H7 (cell line): ENCODE measurements around the gene ZDHHC7.

GRCh38 chr16:84599145-84600316 lies 18.3 kb downstream of the COTL1 start:
- RAMPAGE, long total RNA = no peak

DNA sequence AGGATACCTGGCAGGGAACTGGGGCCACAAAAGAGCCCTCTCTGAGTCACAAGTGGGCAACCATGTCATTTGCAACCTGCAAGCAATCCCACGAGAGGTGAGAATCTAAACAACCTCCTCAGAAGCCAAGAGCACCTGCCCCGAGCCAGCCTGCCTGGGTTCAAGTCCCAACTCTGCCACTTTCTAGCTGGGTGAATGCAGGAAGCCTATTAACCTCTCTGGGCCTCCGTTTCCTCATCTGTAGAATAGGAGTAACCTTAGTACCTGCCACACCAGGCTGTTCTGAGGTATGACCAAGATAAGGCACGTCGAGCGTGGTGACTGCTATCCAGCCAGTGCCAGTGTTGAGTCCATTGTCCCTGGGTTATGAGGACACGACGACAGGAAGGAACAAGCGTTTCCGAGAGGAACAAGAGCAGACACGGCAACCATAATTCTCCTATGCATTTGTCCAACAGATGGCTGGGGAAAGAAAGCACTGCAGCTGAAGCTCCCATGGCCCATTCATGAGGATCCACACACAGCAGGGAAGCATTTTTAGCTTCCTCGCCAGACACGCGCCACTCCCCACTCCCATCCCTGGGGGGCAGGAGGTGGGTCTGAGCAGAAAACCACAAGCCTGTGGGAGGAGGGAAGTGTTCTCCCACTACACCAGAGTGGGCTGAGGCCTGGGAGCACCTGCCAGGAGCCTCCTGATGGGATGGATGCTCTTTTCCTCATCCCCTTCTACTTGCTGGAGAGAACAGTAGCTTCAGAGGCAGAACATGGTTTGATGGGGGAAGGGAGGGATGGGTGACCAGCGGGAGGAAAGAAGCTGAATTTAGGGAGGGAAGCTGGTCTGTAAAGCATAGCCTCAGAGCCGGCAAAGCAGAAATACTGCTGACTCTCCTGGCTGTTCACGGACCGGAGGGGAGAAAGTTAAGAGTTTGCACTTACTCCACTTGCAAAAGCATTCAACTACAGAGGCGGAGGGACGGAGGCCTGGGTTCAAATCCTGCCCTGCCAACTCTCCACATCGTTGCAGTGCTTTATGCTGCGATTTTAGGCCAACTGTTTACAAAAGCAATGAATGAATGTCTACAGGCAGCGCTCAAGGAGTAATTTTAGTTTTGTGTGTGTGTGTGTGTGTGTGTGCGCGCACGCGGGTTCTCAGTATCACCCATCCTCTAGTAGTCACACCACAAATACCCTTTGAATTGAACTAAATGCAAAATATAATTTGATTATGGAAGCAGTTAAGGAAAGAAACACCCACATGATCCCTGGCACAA lies 2.7 kb downstream of the COTL1 start:
- RAMPAGE, long total RNA = no peak

DNA sequence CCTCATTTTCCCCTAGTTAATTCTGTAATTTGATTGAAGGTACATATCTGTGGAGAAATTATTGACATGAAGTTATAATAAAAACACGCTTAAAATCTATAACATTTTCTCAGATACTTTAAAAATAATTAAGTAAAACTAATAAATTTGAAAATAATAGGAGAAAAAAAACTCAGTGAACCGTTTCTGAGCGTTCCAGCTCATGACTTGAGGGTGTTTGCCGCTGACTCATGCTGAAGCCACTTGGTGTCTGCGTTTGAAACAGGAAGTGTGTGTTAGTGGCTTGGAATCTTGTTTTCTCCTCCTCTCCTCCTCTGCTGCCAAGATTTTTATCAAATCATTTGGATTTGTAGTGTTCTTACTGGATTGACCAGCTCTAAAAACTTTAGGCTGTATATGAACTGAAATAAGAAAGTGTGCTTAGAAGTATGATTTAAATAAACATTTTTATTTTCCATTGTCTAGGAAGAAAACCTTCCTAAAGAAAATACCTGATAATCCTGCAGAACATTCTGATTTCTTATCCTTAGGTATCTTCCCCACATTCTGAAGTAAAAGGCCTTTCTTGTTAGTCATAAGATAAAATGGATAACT lies 30.7 kb downstream of the USP10 start:
- RAMPAGE, long total RNA = no peak

DNA sequence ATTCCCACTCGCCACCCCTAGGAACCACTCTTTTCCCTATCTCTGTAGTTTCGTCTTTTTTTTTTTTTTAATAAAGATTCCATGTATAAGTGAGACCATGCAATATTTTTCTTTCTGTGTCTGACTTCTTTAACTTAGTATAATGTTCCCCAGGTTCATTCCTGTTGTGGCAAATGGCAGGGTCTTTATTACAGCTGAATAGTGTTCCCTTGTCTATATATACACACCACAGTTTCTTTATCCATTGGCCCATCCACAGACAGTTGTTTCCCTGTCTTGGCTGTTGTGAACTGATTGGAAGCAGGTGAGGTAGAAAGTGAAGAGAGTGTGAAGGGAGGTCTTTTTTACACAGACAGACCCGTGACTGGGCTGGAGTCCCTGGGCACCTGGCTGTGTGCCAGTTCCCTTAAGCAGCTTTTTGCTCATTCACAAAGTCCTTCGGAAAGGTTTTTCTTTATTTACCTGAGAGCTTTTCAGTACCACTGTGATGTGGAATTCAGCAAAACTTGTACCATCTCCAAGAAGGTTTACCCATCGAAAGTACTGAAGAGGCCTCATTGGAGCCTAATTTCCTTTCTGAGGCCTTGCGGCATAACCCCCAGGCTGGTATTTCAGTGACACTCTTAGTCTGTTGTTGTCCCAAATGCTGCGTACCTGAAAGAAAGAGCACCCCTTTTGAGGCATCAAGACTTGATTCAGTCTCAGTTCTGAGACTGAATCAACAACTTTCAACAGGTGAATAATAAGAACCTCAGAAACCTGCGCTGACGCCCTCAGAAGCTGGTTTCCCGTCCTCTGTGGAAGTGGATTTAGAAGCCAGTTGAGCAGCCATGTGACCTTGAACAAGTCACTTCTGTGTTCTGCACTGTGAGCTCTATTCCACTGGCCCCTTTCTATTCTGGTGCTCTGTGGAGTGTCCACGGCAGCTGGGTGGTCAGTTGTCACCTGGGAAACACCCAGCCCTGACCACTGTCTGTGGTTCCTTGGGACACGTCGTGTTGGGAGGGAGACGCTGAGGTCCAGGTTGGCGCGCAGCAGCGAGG lies 54.0 kb upstream of the CRISPLD2 start:
- RAMPAGE, long total RNA = no peak

DNA sequence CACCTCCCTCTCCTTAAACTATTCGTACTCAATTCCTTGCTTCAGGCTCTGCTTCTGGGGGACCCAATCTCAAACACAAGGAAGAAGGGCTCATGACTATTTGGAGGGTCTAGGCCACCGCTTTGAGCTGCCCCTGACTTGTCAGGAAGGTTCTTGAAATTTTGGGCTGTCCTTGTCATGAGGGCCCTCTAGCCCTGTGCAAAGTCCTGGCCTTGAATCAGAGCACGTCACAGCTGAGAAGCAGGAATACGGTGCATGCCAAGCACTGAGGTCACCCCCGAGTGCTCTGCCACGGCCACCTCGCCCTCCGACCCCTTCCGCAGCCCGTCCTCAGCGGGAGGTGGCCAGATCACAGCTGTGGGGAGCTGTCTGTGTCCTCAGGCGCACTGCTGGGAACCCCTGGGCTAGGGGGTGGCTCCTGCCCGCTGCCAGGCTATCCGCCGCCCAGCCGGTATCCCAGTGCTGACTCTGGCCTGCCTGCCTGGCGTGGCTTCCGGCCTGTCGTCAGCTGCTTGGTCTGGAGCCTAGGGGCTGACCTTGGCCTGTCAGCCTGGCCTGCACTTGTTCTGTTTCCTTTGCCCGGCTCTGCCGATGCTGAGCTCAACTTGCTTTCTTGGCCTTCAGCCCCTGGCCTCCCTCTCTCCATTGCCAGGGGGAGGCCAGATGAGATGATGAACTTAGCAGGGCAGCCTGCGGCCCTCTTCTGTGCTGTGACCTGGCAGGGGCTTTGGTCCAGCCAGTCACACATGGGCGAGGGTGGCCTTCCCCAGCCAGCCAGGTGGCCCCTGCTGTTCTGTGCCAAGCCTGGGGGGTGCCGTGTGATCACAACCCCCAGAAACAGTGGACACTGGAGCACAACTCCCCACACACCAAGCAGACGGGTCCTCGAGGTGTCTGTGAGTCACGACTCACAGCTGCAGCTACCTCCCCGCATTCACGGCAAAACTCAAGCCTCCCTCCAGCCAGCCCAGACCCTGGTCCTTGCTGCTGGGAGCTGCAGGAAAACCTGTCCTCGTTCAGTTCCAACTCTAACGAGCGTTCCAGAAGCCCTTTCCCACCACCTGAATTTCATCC lies 77.4 kb downstream of the ZDHHC7 start:
- RAMPAGE, long total RNA = no peak

GRCh38 chr16:84952175-84953287 lies 58.8 kb downstream of the ZDHHC7 start:
- RAMPAGE, long total RNA = no peak

GRCh38 chr16:85011370-85011684 lies at the start of gene ZDHHC7:
Gene ZDHHC7, minus strand, starts transcription at chr16:85011535.
- RAMPAGE, long total RNA = no peak

GRCh38 chr16:85046841-85047766 lies 19.5 kb downstream of the KIAA0513 start:
- RAMPAGE, long total RNA = no peak

DNA sequence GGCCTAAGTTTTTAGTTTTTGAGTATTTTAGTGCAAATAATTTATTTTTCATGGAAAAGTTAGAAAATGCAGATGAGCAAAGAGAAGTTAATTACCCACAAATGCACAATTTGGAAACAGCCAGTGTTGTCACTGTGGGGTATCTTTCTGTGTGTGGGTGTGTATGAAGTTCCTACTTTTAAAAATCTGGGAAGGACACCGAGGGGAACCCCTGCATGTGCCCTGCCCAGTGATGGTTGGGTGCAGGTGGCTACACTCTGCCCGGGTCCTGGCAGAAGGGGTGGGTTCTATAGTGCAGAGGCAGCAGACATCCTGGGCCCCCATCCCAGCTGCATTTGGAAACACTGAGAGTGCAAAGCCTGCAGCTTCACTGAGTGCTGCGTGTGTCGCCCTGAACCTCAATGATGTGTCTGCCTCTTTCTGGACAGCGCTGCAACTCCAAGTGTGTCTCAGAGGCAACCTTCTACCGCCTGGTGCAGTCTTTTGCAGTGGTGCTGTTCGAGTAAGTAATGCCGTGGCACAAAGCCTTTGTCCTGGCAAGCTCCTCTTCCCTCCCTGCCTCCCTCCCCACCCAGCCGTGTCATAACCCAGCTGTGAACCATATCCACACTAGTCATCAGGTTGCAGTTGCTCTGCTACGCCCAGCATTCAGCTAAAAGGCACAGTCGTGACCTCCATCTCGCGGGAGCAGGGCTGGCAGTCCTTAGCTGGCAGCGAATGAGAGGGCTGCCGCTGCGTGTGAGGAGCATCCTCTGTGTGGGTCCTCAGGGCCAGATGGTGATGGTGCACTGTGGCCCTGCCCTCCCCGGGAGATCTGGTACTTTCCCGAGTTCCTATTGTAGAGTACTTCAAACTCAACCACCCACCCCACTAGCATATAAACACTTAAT lies 39.5 kb downstream of the CIBAR2 start:
- RAMPAGE, long total RNA = no peak

DNA sequence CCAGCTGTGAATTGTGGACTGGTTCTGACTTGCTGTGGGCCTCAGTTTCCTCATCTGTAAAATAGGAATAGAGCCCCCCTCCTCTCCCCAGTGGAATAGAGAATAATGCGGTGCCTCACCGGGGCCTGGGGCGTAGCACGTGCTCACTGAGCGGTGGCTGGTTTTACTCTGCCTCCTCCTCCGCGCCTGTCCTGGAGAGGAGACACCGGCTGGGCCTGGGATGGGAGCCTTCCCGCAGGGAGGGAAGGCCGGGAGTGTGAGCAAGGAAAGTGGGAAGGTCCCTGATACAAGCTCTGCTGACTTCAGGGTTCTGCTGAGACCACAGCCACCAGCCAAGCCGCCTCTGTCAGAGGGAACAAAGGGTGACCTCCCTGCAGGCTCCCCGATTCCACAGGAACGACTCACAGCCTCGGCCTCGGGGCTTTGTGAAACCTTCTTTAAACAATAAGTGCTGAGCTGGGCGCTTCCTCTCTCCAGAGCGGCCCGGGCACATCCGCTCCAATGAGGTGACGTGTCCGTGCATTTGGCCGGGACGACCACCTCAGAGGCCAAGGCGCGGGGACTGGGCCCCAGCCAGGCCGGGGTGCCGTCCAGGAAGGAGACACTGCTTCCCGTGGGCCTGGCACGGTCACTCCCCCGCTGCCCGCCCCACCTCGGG lies 11.6 kb upstream of the CIBAR2 start:
- RAMPAGE, long total RNA = no peak

DNA sequence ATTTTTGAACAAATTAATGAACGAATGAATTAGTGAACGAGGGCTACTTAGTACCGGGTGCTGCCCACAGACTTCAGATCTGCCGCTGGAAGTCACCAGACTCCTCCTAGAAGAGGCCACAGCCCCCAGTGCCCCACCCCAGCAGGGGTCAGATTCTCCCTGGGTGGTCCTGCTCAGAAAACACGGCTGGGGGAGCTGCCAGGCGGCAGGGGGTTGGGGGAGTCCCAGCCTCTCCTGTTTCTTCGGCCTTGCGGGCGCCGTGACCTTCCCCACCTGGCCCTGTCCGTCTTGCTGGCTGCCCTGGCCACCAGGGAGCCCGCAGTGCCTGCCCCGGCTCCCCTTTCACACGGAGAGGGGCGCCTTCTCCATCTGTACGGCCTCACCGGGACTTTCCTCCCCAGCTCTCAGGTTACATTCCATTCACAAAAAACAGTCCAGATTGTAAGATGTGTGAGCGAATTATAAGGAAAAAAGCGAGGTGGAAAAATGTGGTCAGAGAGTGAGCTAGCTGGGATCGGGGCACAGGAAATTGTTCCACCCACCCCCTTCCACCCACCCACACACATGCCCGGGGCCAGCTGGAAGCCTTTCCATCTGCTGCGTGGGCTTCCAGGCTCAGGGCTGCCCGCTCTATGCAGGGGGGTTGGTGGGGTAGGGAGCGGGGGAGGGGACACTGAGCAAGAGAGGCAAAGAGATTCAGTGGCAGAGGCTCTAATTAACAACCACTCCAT lies 14.5 kb upstream of the CIBAR2 start:
- RAMPAGE, long total RNA = no peak

DNA sequence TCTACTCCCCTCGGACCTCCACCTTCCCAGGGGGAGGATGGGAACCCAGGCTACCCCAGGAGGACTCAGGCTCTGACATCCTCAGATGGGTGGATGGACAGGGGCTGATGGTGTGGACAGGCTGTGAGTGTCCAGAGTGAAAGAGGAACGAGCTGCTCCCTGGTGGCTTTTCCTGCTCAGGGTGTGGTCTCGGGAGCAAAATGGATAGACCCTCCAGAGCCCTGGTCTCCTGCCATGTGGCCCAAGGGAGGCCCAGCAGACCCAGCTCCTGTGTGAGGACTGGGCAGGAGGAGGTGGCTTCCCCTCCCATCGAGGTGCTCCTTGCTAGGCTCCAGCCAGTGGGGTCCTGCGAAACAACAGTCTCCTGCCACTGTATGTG lies 120.1 kb upstream of the CIBAR2 start:
- RAMPAGE, long total RNA = no peak

- RAMPAGE, long total RNA = no peak
These were observed 122.2 kb upstream of the CIBAR2 start for GRCh38 chr16:85234268-85235123.

GRCh38 chr16:85286897-85287353 lies 174.7 kb upstream of the CIBAR2 start:
- RAMPAGE, long total RNA = no peak

DNA sequence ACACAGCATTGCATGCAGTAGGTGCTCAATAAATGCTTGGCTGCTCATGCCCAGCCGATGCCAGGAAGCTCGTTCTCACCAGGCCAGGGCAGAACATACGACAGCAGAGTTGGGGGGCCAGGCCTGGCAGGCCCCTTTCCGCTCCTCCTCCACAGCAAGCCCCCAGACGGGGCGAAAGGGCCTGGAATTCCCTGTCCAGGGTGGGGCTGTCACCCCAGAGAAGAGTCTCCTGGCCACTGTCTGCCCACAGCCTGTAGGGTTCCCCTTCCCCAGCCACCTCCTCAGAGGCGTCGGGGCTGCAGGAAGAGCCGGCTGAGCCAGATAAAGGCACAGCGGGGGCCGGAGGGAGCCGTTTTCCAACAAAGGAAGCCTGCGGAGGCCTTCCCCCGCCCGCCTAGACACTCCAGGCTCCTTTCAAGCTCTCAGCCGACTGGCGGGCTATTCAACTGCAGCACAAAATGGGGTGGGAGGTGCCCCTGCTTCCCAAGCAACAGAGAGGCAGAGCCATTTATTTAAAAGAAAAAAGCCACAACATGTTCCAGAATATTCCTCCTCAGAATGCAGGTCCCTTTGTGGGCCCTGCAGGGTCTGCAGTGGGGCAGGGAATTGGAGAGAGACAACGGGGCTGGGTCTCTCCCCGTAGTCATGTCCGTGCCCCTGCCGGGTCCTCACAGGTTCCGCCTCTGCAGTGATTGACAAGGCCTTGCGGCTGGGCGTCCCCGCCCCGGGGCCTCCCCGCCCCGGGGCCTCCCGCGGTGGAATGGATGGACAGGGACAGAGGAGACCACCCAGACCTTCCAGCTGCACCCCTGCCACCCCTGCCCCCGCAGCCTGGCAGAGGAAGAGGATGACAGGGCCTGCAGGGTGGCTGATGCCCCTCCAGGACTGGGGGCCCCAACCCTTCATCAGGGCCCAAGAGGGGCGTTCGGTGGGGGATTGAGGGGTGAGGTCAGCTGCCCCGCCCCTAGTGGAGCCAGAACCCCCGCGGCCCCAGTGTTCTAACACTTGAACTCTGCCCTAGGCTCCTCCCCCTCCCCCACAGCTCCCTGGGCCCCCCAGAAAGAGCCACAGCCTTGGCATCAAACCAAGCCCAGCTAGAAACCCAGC lies 216.2 kb upstream of the CIBAR2 start:
- RAMPAGE, long total RNA = no peak

DNA sequence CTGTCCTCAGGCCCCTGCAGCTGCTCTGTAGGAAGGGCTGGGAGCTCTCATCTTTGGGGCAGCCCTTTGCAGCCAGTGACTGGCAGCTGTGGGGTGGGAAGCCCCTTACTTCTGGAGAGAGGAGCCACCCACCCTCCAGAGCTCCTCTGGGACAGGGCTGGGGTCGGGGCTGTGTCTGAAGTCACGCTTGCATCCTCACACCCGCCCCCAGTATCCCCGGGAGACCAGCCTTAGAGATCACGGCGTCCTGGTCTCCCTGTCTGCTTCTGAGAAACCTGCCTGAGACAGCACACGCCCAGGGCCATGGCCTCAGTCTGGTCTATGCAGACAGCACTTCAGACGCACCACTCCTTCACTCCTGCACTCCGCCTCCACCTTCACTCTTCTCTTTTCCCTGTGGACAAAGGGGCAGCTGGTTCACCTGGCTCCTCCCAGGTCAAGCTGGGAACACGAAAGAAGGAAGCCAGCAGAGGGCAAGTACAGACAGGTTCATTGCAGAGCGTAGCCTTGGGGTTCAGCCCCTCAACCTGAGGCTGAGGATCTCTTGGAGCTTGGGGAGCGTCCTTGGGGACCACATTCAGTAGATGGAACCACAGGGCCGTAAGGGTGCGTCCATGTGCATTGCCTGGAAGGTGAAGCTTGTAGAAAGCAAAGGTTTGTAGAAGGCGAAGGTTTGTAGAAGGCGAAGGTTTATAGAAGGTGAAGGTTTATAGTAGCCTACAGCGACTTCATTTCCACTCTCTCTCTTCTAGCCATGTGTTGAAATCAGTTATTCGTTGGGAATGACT lies 247.9 kb upstream of the GSE1 start:
- RAMPAGE, long total RNA = no peak

GRCh38 chr16:85387233-85387530 lies 225.9 kb upstream of the GSE1 start:
- RAMPAGE, long total RNA = no peak

- RAMPAGE, long total RNA = no peak
These were observed 197.7 kb upstream of the GSE1 start for GRCh38 chr16:85415143-85416113.

- RAMPAGE, long total RNA = no peak
These were observed 152.5 kb upstream of the GSE1 start for GRCh38 chr16:85460354-85461341.

GRCh38 chr16:85517915-85518342 lies 95.2 kb upstream of the GSE1 start:
- RAMPAGE, long total RNA = no peak